Rectum (tissue), 1 donor: ENCODE data around the gene GEN1.

GRCh38 chr2:16775369-16775568 lies 109.6 kb upstream of the CYRIA start:
- PRO-cap, result no peak

- PRO-cap, result bidirectional peak, plus-strand start at chr2:17539097, minus-strand start at chr2:17538935
Measured at GRCh38 chr2:17538799-17539449, 1.6 kb upstream of the VSNL1 start.

DNA sequence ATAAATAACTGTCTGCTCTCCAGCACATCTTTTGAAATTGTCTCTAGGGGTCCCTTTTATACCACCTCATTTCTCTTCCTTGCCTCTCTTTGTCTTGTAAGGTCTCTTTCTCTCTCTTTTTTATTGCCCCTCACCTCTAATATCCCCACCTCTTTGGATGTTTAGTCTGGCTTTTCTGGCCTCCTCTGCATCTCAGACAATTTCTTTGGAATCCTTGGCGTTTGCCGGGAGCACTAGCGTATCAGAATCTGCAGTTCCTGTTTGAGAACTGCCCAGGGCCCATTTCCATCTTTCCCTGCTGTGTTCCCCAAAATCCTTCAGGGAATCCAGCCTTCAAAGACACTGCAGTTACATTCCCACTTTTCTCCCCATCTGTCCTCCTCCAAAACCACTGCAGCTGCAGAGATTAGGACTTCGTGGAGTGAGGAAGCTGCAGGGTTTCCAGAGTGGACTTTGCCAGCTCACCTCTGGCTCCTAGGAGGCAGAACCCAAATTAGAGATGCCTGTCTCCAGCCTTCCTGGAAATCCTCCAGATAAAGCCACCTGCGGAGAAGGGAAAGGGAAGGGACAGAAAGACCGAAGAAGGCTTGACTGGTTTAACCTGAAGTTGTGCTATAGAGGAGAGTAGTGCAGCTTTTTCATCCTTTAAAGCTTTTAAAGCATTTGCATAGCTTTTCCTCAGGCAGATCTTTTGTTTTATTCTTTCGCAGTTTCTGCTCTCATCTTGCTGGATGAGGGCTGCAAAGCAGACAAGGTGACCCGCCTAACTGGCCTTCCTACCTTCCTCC lies 2.7 kb downstream of the VSNL1 start:
- PRO-cap, result no peak

DNA sequence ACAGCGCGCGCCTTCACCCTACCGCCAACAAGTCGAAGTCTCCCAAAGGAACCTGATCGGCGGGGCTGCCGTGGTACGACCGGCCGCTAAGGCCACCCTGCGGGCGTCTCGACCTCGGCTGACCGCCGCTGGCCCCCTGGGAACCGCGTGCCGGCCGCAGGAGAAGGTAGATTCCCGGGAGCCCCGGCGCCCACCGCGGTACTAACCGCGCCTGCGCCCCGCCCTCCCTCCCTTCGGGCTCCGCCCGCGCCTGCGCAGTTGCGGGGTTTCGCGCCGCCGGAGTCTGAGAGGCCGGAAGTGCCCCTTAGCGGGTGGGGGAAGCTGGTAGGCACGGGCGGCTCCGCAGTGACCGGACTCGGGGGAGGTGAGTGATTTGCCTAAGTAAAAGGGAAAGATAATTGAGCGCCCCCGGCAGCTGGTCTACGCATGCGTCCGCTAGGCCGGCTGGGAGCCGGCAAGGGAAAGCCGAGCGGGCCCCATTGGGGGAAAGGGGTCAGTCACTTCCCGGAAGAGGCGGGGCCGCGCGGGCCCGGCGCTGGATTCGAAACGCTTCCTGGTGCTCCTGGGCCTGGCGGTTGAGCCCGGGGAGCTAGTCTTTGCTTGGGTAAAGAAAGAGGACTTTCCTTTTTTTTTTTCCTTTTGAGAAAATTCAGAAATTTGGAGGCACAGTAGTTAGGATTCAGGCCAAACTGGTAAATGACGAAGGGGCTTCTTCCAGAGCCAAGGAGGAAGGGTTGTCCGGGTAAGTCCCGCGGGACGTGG lies at the start of gene GEN1:
GEN1 (plus strand) TSS at position 535 of the 762 bp plus-strand sequence.
- PRO-cap, result bidirectional peak, plus-strand start at position 286 of the sequence, minus-strand start at position 225 of the sequence

- PRO-cap, result no peak
Measured at GRCh38 chr2:18297596-18298056, 262.8 kb downstream of the RDH14 start.

GRCh38 chr2:18559677-18560551 lies 539 bp downstream of the RDH14 start:
- PRO-cap, result unidirectional peak, plus-strand start at chr2:18559846; bidirectional peak, plus-strand start at chr2:18560057, minus-strand start at chr2:18560031; bidirectional peak, plus-strand start at chr2:18560197, minus-strand start at chr2:18560484

- PRO-cap, result no peak
Measured at GRCh38 chr2:18991744-18992035, 366.7 kb downstream of the OSR1 start.

DNA sequence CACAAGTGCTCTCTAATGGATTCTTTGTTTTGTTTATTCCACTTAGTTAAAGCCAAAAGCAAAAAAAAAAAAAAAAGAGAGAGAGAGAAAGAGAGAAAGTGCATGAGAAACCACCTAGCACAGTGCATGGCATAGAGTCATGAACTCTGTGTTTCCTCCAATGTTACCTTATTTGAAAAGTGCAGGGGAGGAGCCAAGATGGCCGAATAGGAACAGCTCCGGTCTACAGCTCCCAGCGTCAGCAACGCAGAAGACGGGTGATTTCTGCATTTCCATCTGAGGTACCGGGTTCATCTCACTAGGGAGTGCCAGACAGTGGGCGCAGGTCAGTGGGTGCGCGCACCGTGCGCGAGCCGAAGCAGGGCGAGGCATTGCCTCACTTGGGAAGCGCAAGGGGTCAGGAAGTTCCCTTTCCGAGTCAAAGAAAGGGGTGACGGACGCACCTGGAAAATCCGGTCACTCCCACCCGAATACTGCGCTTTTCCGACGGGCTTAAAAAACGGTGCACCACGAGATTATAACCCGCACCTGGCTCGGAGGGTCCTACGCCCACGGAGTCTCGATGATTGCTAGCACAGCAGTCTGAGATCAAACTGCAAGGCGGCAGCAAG lies 52.7 kb downstream of the OSR1 start:
- PRO-cap, result no peak

DNA sequence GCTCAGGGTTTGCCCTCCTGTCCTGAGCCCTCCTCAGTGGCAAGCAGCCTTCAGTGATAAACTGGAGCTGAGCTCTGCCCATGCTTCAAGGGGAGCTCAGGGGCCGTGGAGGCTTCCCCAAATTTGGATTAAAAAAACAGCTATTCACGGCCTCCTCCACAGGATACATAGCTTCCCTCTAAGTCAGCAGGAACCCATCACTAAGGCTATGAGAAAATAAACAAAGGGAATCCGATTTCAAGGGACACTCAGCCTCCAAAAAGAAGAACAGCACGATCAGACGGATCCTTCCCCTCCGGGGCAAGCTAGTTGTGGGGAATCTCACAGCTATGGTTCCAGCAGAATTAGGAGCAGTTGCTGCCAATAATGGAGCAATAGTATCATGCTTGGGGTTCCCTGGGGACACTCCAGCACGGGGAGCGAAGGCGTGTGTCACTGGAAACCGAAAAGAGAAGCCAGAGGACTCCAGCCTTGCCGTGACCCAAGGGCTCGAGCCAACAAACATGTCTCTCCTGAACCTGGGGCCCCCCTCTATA lies 163.1 kb downstream of the TTC32 start:
- PRO-cap, result no peak

GRCh38 chr2:19801152-19801749 lies 100.5 kb downstream of the TTC32 start:
- PRO-cap, result no peak

DNA sequence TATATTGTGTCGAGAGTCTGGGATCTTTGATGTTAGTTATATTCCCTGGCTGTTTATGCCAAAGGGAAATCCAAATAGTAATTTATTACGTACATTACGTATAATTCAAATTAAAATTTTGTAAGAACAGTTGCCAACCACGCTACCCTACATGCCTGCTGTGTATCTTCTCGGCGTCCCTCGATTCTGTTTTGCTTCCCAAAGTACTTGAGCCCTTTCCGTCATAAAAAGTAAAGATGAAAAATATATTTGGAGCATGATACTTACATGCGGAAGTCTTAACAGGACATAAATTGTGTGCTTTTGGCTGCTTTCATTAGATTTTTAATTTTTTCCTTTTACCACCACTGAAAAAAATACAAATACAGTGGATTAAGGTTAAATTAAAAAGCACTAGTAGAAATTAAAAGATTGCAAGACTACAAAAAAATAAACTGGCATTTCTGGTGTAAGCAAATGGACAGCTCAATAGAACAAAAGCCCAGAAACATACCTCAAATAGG lies 701 bp upstream of the TTC32 start:
- PRO-cap, result unidirectional peak, minus-strand start at position 182 of the sequence

DNA sequence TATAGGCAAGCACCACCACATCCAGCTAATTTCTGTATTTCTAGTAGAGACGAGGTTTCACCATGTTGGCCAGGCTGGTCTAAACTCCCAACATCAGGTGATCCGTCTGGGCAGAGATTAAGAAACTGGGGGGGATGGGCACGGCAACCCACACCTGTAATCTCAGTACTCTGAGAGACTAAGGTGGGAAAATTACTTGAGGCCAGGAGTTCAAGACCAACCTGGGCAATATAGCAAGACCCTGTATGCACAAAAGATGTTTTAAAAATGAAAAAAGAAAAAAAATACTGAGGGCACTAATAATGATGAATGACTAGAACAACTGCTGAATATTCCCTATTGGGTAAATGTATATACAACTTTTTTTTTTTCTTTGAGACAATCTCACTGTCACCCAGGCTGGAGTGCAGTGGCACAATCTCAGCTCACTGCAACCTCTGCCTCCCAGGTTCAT lies 12.8 kb downstream of the LAPTM4A start:
- PRO-cap, result no peak

DNA sequence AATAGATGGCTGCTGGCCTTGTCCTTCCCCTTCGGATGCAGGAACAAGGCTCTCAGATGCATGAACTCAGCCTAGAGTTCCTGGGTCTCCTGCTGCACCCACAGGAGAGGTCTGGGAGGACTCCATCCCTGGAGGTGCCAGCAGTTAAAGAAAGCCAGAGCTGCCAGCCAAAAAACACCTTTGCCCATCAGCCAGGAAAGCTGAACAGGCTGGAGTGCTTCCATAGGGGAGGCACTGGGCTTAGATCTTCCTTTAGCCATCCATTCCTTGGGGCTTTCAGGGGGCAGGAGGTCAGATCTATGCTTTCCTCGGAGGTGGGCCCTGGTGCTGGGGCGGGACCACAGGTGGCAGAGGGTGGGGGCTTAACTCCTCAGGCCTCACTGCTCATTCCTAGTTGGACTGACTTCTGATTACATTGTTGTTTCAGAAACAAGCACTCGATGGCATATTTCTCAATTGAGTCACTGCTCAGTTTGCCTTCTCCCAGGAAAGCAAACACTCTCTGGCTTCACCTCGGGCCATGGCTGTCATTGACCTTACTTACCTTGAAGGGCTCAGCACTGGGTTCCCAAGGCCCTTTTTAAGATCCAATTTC lies 41.0 kb downstream of the SDC1 start:
- PRO-cap, result no peak

- PRO-cap, result no peak
Measured at GRCh38 chr2:20200672-20201799, 23.9 kb downstream of the SDC1 start.

DNA sequence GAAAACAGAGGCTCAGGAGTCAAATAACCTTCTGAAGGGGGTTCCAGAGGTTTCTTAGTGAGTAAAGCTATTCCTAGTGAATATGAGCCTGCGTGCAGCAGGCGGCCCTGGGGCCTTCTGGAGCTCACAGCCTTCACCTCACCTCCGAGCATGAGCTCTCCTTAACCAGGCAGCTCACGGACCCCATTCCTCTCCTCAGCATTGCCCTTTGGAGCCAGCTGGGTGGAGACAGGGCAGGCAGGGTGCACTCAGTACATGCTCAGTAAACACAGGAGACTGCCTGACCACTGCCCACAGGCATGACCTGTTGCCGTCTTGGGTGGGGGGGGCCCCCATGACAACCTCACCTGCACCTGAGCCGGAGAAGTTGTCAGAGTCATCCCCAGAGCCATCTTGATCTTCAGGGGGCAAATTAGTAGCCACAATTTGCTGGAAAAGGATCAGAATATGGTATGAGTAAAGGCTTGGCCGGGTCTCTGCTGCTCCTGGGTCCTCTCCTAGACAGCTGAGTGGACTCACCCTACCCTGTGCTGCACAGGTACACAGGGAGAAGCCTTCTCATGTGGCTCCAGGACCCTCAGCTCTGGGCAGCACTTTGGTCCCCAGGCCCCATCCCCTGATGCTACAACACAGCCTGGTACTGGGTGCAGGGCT lies 19.8 kb downstream of the SDC1 start:
- PRO-cap, result no peak

DNA sequence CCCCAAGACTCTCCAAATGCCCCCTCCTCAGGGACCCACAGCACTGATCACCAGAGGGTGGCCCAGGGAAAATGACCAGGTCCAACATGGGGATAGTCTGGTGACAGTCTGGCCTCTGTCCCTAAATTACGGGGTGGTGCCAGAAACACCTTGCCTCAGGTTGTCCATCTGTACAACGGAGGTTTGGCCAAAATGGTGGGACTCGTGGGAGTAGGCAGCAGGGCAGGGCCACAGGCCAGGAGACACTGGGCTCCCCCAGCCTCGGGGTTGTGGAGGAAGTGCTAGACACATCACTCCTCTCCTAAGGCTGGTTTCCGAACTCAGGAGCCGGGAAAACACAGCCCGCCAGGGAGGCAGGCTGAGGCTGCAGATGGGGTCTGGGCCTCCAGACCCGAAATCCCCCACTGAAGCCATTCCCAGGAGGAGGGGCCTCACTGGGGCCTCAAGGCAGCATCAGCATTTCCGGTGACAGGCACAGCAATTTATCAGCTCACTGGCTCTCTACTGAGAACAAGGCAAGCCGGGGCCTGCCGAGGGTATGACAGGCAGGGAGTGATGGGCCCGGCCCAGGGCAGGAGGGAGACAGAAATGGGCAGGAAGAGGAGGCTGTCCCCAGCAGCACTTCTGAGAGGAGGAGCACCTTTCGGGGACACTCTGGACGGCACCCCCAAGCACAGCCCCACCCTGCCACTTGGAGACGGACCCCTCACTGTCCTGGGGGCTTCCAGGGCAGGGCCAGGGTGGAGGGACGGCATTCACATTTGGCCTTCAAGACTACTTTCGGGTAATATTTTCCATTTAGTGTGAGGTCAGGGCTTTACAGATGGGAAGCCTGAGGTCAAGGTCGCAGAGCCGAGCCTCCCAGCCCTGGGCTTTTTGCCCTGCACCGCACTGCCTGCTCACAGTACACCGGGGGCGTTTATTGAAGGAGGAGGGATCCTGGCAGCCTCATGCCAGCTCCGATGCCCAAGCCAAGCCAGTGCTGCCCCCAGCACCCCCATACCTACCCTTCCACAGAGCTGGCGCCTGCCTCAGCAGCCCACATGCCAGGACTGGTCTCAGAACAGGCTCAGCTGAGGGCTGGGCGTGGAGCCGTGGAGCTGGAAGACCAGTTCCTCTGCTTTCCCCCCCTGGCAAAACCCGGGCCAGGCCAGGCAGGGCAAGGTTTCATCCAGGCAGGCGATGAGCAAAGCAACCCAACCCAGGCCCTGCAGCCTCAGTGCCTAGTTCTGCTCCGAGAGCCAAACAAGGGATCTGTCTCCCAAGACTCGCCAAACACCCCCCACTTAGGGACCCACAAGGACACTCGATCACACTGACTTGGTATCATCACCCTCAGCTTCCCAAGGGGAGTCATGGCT lies 12.3 kb downstream of the SDC1 start:
- PRO-cap, result no peak

DNA sequence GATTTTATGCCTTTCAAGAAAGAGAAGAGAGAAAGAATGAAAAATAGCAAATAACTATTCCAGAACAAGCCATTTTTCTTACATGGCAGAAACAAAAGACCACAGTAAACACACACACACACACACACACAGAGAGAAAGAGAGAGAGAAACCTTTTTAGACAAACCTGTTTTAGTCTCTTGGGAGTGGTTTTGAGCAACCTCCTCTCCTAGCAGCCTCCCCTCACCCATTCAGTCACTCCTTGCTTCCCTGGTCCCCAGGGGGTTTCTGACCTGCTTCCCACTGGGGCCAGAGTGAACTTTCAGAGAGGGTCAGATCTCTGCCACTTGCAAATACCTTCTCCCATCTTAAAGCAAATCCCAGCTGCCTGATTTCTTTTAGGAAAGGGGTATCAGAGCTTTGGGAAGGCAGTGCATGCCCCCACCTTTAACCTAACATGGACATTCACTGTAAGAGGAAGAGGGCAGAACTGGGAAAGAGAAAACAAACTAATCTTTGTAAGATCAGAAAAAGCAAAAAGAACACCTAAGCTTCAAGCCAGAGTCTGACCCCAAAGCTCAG lies 2.9 kb downstream of the SDC1 start:
- PRO-cap, result no peak

- PRO-cap, result no peak
Measured at GRCh38 chr2:20222811-20223805, 1.8 kb downstream of the SDC1 start.

GRCh38 chr2:20235961-20236498 lies 11.1 kb upstream of the SDC1 start:
- PRO-cap, result bidirectional peak, plus-strand start at chr2:20236248, minus-strand start at chr2:20236020

DNA sequence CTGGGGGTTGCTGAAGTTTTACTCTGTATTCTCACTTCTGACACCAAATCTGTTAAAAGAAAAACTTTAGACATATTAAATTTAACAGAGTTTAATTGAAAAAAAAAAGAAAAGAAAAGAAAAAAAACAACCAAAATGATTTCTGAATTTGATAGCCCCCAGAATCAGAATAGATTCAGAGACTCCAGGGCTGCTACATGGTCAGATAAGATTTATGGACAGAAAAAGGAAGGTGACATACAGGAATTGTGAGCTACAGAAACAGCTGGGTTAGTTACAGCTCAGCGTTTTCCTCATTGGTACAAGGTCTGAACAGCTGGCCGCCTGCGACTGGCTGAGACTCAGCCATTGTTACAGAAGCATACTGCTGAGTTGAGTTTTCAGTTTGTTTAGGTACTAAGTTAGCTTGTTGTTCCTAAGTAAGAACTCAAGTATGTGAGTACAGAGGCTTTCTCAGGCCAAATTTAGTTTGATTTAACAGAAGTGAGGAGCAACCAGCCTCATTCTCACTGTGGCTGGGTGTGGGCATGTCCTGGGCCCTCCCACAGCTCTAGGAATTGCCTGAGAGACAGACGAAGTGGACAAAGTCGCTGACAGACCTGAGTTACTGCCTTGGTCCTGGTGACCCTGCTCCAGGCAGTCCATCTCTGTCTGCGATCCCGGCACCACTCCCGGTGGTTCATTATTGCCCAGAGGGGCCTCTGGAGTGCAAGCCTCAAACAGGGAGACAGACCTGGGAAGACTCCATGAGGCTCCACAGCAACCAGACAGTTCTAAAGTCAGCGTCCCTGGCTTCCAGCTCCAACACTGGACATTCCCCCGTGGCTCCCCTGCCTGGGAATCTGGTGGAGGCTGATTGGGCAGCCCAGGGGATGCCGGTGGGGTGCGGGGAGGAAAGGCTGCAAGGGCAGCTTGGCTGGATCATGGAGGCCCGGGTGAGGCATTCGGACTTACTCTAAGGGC lies 27.8 kb upstream of the RHOB start:
- PRO-cap, result unidirectional peak, plus-strand start at position 571 of the sequence